Tibial nerve (tissue), 3 donors: ENCODE data around the genes CHST6, CNTNAP4, MON1B and WWOX.

- PRO-cap: bidirectional peak, plus-strand start at chr16:75266083, minus-strand start at chr16:75265964
- RAMPAGE, long total RNA, 3 experiments: no peak in any of the 3 experiments
Observed at GRCh38 chr16:75265508-75266625, 14.4 kb upstream of the BCAR1 start.

GRCh38 chr16:75267607-75268456, 16.4 kb upstream of the BCAR1 start:
- PRO-cap: no peak
- RAMPAGE, long total RNA, 3 experiments: no peak in any of the 3 experiments

GRCh38 chr16:75412381-75412962, 20.8 kb downstream of the CFDP1 start:
- PRO-cap: no peak
- RAMPAGE, long total RNA, 3 experiments: no peak in any of the 3 experiments

GRCh38 chr16:75457068-75457365, 7.5 kb downstream of the TMEM170A start:
- PRO-cap: no peak
- RAMPAGE, long total RNA, 3 experiments: no peak in any of the 3 experiments

DNA sequence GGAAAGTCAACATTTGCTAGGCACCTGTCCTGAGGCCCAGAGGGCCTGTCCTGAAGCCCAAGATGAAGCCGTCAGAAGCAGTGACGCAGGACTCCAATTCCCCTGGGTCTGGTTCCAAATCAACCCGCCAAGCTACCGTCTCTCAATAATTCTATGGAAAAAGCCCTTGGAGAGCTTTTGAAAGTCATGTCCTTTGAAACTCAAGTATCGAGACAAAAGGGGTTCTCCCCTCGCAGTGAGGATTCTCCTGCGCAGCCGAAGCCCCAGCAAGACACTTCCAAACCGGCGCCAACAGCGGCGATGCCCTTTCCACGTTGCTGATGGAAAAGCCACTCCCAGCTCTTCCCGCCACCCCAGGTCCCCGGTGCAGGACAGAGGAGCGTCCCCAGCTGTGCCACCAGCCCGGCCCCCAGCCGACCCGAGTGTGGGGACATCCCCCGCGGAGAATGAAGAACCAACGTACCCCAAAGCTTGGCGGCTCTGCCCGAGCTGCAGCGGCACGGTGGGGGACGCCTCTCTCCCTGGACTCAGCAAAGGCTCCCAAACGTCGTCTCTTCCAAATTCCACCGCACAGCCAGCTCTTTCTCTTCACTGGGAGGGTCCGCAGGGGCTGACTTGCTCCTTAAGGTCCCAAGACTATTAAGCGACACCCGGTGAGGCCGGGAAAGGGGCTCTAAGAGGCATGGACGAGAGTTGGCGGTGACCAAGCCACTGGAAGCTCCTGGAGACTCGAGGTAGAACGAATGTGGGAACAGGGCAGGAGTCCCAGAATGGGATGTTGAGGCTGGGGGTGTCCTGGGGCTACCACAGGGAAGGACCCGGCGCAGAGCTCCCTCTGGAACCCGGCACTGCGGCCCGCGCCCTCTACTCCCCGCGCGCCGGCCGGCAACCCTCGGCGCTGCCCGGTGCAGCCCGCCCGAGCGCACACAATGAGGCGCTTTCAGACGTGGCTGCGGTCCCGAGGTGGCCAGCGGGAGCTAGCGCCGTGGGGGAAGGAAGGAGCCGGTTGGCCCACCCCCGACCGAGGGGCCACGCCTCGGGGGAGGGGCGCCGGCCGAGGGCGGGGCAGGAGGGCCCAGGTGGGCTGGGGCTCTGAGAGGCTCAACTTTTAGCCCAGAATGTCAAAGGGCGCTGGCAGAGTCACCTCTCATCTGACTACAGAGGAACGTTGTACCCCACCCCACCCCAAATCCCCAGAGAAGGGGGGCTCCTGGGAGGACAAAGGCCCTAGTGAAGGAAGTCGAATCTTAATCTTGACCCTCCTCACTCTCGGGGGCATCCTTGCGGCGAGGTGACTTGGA, at the start of gene CHST6:
TSS of gene CHST6 (minus strand) at position 965 of the 1,301 bp plus-strand sequence.
- PRO-cap: unidirectional peak, minus-strand start at position 928 of the sequence
- RAMPAGE, long total RNA, 3 experiments: no peak in any of the 3 experiments

GRCh38 chr16:75516913-75517684, 18.8 kb downstream of the CHST5 start:
- PRO-cap: bidirectional peak, plus-strand start at chr16:75517490, minus-strand start at chr16:75517330
- RAMPAGE, long total RNA, 3 experiments: no peak in any of the 3 experiments

DNA sequence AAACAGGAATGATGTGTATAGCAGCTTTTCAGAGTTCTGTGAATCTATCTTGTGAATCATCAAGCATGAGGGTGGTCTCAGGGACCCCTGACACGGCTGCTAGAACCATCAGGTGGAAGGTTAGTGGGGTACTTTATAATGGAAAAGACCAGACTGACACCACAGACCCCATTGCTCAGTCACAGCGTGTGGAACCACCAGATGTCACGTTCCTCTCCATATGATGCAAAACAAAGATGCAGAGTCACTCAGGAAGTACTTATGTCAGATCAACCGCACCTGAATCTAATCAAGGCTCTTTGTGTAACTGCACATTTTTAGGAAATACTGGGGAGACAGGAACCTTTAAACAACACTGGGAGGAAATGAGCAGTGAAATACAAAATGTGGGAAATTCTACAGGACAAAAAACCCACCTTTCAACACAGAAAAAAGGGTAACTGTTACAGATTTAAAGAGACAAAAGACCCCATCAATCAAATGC, 28.3 kb downstream of the GABARAPL2 start:
- PRO-cap: no peak
- RAMPAGE, long total RNA, 3 experiments: no peak in any of the 3 experiments

GRCh38 chr16:76277190-76277686, at the start of gene CNTNAP4:
CNTNAP4 (plus strand) TSS chr16:76277401.
- PRO-cap: no peak
- RAMPAGE, long total RNA, 3 experiments: no peak in any of the 3 experiments

DNA sequence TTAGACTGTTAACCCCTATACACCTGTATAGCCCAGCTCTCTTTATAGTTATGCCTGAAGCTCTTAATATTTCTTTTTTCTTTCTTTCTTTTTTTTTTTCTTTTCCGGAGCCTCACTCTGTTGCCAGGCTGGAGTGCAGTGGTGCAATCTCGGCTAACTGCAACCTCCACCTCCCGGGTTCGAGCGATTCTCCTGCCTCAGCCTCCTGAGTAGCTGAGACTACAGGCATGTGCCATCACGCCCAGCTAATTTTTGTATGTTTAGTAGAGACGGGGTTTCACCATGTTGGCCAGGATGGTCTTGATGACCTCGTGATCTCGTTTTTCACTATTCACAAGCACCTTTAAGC, 15.8 kb downstream of the CNTNAP4 start:
- PRO-cap: no peak
- RAMPAGE, long total RNA, 3 experiments: no peak in any of the 3 experiments

DNA sequence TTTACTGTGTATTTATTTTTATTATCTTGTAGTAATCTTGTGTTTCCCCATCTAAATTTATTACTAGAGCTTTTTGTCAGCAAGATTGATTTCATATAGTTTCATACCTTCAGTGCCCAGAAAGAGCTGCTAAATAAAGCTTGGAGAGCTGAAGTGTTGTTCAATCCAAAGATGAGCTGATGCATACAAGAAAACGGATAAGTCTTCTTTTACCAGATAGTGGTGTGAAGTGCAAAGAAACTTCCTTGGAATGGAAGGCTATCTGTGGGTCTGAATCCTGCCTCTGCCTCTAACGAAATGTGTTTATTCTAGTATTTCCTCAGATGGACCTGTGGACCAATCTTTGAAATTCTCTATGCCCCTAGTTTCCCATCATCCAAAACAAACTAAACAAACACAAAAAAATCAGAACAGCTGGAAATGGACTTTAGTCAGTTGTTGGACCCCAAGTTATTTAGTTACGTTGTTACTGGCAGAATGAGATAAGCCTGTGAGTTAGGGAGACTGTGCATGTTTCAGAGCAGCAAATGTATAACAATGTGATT, 254.9 kb downstream of the CNTNAP4 start:
- PRO-cap: no peak
- RAMPAGE, long total RNA, 3 experiments: no peak in any of the 3 experiments

- PRO-cap: bidirectional peak, plus-strand start at chr16:77190985, minus-strand start at chr16:77190682
- RAMPAGE, long total RNA, 3 experiments: start-site peak on the plus strand in 2 of 3 experiments, at chr16:77190956-77191213 at its widest, 20 to 99 reads per replicate
Observed at GRCh38 chr16:77190821-77191441, at the start of gene MON1B. MON1B (plus strand) TSS chr16:77191190.

DNA sequence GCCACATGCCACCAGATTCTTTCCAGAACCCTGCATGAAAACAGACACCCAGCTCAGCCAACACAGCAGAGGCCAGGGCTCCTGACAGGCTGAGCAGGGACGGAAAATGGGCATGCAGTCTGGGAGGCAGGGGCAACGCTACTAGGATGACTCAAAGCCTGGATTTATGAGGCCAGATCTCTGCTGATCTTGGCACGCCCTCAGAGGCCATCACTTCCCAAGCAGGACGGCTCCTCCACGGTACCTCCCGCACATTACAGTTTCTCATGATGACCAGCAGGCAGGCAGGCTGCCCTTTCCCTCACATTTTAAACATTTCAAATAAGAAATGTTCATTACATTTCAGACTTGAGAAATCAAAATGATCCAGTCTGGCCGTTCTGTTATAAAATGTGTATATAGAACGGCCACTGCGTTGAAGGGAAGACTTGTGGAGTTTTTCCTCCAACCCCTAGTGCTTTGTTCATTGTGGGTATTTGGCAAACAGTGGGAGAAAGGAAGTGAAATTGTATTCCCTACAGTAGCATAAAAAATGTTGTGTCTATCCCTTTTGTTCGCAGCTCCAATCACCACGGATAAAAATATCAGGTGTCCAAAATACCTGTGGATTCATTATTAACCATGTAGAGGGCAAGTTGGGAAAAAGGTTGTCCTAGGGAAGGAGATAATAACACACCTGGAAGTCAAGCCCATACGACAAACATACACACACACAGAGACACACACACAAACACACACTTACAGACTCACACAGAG, 64.8 kb upstream of the ADAMTS18 start:
- PRO-cap: no peak
- RAMPAGE, long total RNA, 3 experiments: no peak in any of the 3 experiments

GRCh38 chr16:77776454-77776718, 12.0 kb upstream of the VAT1L start:
- PRO-cap: no peak
- RAMPAGE, long total RNA, 3 experiments: no peak in any of the 3 experiments

DNA sequence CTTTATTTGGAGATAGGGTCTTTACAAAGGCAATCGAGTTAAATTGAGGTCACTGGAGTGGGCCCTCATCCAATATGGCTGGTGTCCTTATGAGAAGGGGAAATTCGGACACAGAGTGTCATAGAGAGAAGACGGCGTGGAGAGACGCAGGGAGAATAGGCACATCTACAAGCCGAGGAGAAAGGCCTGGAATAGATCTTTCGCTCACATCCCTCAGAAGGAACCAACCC, 71.5 kb downstream of the VAT1L start:
- PRO-cap: no peak
- RAMPAGE, long total RNA, 3 experiments: no peak in any of the 3 experiments

DNA sequence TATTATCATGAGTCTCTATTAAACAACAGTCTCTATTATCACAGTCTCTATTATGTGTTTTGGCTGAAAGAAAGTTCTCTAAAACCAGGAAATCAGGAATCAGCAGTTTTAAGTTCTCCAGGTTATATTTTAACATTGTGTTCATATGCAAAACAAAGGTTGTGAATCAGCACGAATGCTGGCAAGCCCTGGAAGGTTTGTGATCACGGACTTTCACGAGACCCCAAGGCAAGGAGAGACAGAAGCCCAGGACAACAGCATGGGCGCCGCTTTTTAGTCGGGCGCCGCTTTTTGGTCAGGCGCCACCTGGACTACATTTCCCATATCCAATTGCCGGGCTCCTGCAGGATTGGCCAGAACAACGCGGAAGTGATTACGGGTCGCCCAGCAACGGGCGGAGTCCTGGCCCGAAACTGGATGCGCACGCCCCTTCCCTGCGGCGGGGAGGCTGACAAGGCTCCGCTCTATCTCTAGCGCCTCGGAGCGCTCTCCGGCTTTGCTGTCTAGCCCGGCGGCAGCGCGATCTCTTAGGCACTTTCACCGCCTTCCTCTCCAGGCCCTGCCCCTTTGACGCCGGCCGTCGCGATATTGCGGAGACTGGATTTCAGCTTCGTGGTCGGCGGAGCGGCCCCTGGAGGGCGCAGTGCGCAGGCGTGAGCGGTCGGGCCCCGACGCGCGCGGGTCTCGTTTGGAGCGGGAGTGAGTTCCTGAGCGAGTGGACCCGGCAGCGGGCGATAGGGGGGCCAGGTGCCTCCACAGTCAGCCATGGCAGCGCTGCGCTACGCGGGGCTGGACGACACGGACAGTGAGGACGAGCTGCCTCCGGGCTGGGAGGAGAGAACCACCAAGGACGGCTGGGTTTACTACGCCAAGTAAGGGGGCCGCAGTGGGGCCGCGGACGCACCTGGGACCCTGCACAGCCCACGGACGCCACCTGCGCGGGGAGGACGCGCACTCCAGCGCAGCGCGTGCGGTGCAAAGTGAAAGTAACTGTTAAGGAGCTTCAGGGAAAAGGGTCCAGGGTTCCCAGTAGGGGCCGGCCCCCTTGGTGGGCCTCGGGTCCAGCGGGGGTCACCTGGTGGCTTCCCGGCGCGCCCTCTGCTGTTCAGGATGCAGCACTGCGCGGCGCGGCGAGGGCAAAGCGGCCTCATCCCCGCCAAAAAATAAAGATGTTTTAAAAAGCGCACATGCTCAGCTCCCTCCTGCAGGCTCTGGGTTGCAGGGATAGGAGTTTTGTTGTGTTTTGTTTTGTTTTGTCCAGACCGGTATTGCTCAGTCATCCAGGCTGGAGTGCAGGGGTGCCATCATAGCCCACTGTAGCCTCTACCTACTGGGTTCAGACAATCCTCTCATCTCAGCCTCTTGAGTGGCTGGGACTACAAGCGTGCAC, at the start of gene WWOX:
TSS of gene WWOX (plus strand) at position 641 of the 1,390 bp plus-strand sequence.
- PRO-cap: bidirectional peak, plus-strand start at position 660 of the sequence, minus-strand start at position 501 of the sequence
- RAMPAGE, long total RNA, 3 experiments: start-site peak on the plus strand in 3 of 3 experiments, centred at positions 675 to 684 of the sequence, 148 to 225 reads per replicate

DNA sequence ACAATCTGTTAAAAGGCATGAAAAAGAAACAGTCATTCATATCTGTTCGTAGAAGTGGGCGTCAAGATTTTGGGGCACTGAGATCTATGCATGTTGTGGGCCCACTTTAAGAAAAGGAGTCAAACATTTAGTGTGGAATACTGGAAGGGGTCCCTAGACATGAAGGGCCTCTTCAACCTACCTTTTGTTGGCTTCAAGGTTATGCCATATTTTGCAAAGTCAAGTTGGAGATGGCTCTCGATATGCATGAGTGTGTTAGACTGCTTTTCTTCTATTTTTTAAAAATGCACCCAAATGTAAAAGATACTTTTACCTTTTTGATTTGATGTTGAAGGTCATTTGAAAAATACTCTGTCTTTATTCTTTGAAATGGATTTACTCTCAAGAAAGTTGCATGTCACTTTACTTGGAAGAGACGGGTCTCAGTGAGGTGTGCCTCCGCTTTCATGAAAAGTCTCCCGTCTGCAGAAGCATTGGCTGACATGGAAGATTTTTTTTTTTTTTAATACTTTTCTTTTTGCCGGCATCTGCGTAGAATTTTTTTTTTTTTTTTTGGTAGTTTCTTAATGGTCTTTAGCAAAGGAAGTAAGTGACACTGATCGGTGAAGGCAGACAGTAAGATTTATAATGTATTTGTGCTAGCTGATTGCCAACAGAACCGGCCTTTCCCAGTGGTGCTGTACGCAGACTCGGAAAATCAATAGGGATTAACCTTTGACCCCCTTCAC, 383.6 kb downstream of the WWOX start:
- PRO-cap: no peak
- RAMPAGE, long total RNA, 3 experiments: start-site peak on the plus strand in 1 of 3 experiments, centred at position 356 of the sequence, 23 reads per replicate

GRCh38 chr16:78646967-78647567, 547.6 kb downstream of the WWOX start:
- PRO-cap: no peak
- RAMPAGE, long total RNA, 3 experiments: no peak in any of the 3 experiments

DNA sequence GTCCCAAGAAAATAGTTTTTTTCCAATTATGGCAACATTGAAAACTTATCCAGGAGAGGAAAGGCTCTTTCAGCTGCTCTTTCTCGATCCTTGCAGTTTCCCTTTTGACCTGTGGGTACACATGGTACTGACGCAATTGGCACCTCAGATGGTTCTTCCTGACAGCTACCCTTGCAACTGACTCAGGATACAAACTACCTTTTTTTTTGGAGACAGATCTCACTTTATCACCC, 607.1 kb downstream of the WWOX start:
- PRO-cap: no peak
- RAMPAGE, long total RNA, 3 experiments: no peak in any of the 3 experiments

- PRO-cap: no peak
- RAMPAGE, long total RNA, 3 experiments: no peak in any of the 3 experiments
Observed at GRCh38 chr16:78714766-78715223, 615.3 kb downstream of the WWOX start.

DNA sequence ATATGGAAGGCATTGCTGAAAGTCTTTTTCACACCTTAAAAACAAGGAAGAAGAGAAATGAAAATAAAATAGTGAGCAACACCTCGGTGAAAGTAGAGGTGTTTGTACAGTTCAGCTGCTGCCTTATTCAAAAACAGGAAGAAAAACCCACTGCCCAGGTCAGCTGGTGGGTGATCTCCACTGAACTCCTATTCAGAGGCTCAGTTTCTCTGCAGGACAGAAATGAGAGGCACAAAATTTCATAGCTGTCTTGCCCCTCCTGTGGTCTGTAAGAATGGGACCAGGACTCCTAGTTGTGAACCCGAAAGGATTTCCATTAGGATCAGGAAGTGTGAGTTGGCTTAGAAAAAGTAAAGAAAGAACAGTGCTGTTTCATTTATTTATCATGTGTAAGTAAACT, 650.6 kb downstream of the WWOX start:
- PRO-cap: no peak
- RAMPAGE, long total RNA, 3 experiments: no peak in any of the 3 experiments